H7 (cell line): ENCODE results near the genes ADPRS, TRAPPC3, GRIK3, SNIP1 and CDCA8.

GRCh38 chr1:35925379-35926181 is 5.3 kb upstream of the AGO3 start:
- RAMPAGE, long total RNA = no peak

DNA sequence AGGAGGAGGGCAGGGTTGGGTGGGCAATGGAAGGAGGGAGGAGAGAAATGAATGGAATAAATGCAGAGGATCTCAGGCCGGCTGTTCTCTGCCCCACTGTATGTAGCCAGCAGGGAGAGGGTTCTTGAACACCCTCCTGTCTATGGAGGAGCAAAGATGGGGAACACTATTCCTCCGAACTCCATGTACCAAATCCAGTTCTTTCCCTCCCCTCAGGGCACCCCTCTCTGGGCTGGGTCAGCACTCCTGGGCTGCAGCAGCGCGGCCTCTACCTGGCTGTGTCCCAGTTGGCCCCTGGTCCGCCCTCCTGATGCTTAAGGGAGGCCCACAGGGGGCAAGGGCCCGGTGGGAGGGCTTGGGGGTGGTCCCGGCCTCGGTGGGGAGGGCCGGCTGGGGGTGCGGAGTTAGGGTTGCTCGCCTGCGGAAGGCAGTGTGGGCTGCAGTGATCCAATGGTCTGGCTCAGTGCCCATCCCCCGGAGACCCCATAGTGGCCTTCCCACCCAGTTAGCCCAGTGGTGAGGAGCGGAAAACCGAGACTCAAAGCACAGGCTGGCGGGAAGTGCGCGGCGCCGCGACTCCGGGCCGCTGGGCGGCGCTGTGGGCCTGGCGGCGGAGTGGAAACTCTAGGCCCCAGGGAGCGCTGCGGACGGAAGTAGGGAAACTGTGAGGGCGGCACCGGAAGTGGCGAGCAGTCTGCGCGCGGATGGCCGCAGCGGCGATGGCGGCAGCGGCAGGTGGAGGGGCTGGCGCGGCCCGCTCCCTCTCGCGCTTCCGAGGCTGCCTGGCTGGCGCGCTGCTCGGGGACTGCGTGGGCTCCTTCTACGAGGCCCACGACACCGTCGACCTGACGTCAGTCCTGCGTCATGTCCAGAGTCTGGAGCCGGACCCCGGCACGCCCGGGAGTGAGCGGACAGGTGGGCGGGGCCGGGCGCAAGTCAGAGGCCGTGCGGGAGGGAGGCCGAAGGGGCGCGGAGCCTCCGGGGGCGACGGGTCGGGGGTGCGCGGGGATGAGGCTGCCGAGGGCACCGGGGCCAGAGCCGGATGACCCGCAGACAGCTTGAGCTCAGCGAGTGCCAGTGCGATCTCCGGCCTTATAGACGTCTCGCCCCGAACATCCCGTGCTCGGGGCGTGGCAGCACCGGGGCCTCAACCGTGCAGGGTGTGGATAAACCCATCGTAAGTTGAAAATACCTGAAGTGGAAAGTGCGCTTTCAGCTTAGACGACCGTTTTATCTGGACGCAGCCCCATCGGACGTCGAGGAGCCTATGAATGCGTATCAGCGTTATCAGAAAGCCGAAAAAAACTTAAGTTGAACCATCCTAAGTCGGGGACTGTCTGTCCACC is at the start of gene ADPRS:
Gene ADPRS, plus strand, starts transcription at position 692 of the 1,346 bp plus-strand sequence.
- RAMPAGE, long total RNA = no peak

- RAMPAGE, long total RNA = no peak
These were observed 9.9 kb downstream of the COL8A2 start for GRCh38 chr1:36115027-36115694.

- RAMPAGE, long total RNA = start-site peak on the minus strand at chr1:36149396-36149476, 157 reads
These were observed at the start of gene TRAPPC3 for GRCh38 chr1:36148834-36149964. TRAPPC3 (minus strand) TSS chr1:36149486.

- RAMPAGE, long total RNA = no peak
These were observed 883 bp upstream of the TRAPPC3 start for GRCh38 chr1:36150110-36150627.

DNA sequence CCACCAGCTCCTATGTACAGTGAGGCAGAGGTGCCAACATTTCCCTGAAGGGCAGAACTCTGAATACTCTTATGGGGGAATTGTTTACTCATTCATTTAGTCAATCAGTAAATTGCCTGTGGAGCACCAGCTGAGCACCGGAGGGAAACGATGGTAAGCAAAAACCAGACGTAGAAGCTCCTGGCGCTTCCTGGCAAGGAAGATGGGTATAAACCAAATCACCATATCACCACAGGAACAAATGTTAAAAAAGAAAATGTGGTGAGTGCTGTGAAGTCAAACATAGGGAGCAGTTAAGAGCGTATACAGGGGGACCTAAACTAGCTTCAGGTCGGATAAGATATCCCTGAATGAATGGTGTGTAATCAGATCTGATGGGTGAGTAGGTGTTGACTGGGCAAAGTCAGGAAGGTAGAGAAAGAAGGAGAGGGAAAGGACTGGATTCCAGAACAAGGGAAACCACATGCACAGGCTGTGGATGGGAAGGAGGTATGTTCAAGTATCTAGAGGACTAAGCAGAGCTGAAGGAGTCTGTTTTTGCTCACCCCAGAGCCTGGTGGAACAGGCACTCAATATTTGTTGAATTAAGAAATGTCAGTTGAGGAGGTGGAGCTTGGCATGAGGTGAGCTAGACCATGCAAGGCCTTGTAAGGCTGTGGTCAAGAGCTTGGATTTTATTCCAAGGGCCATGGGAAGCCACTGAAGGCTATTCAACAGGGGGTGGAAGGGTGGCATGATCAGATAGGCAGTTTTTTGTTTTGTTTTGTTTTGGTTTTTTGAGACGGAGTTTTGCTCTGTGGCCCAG is 27.3 kb downstream of the MAP7D1 start:
- RAMPAGE, long total RNA = no peak

DNA sequence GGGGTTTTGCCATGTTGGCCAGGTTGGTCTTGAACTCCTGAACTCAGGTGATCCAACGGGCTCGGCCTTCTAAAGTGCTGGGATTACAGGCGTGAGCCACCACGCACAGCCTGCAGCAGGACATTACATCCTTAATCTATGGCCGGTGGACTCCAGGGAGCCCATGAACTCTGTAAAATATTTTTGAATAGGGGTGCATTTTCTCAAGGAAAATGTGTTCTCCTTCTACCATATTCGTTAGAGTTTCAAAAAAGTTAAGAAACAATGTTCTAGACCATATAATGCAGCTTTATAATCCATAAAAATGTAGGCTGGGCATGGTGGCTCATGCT is 4.3 kb downstream of the THRAP3 start:
- RAMPAGE, long total RNA = no peak

- RAMPAGE, long total RNA = no peak
These were observed 33.0 kb downstream of the THRAP3 start for GRCh38 chr1:36257076-36257903.

- RAMPAGE, long total RNA = no peak
These were observed 2.2 kb upstream of the SH3D21 start for GRCh38 chr1:36303528-36304831.

GRCh38 chr1:37033949-37035124 is at the start of gene GRIK3:
GRIK3 (minus strand) TSS chr1:37034515.
- RAMPAGE, long total RNA = no peak

- RAMPAGE, long total RNA = no peak
These were observed 95.0 kb upstream of the GRIK3 start for GRCh38 chr1:37129360-37129716.

- RAMPAGE, long total RNA = no peak
These were observed 4.8 kb downstream of the ZC3H12A start for GRCh38 chr1:37479253-37479557.

GRCh38 chr1:37479913-37480352 is 5.6 kb downstream of the ZC3H12A start:
- RAMPAGE, long total RNA = no peak

DNA sequence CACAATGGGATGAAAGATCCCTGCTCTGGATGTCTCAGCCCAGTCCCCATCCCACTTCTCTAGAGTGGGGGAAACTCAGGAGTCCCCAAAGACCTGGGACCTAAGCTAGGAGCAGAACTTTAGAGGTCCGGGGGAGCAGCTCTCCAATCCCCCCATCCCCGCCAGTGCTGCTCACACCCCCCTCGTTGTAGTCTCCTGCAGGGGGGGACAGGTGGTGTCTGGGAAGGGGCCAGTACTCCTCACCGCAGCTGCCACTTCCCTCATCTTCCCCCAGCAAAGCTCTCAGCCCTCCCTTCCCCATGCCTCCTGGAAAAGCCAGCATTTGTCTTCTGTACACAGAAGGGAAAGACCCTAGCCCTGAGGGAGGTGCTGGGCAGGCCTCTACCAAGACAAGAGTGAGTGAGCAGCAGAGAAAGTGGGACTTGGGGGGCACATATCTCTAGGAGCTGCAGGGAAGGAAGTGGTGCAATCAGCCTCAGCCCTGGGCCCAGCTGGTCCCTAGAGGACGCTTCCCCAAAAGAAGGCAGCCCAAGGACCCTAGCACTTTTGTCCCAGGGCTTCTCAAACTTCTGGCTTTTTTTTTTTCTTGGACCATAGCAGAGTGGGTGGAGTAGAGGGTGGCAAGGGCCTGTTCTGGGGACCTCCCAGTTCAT is 12.3 kb downstream of the ZC3H12A start:
- RAMPAGE, long total RNA = no peak

GRCh38 chr1:37553777-37554602 is at the start of gene SNIP1:
SNIP1 (minus strand) TSS chr1:37554293.
- RAMPAGE, long total RNA = start-site peak on the minus strand at chr1:37554253-37554296, 44 reads

DNA sequence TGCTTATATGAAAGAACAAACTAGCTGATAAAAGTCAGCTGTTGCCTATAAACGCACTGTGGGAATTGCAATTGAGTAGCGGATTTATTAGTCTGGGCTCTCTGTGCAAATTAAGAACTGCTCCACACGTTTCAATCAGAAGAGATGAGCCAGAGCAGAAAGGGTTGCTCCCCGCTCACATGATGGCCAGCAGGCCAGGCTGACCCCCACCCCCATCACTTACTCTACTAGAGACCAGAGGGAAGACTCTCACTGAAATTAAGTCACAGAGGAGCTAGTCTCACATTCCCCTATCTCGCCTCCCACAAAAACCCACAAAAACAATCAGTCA is 13.6 kb downstream of the C1orf109 start:
- RAMPAGE, long total RNA = no peak

GRCh38 chr1:37692064-37693389 is at the start of gene CDCA8:
CDCA8 (plus strand) TSS chr1:37692516.
- RAMPAGE, long total RNA = start-site peak on the minus strand at chr1:37692195-37692252, 12 reads; start-site peak on the plus strand at chr1:37692480-37692560, 998 reads

DNA sequence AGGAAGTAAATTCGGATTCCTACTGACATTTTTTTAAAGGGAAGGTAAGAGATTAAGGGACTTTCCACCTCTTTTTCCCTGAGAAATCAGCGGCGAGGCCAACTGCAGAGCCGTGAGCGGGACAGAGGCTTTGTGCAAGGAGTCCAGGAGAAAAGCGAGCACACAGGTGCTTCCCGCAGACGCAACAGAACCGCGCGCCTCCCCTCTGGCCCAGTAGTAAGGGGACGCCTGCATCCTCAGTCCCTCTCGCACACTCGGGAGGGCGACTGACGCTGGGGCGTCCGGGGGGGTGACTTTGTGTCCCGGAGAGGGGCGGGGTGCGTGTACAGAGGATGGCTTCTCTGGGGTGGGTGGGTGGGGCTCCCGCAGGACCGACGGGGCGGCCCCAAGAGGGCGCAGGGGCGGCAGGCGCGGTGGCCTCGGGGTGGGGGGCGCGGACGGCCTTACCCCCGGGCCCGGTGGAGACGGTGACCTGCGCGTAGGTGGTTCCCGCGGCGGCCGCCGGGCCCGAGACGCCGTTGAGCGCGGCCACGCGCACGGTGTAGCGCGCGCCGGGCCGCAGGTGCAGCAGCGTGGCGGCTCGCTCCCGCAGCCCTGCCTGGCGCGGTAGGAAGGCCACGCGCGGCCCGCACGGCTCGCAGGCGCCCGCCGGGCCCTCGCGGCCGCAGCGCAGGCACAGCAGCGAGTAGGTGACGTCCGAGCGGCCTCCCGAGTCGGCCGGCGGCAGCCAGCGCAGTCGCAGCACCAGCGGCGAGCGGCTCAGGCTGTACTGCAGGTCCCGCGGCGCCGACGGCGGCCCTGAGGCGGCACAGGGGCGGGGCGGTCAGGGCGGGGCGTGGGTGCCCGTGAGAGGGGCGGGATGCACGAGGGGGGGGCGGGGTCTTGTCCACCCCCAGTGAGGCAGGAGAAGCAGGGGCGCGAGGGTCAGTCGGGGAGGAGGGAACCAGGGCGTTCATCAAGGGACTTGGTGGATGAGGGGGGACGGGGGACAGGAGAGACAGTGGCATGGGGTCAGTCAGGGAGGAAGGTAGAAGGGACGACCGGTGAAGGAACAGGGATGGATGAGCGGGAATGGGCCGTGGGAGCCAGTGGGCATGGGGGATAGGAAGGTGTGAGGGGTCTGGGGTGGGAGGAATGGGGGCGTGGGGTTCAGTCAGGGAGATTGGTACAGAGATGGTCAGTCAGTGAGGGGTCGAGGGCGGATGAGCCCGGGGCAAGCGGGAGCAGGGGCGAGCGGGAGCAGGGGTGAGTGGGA is 12.1 kb downstream of the EPHA10 start:
- RAMPAGE, long total RNA = no peak

GRCh38 chr1:37908185-37908938 is 38.5 kb downstream of the INPP5B start:
- RAMPAGE, long total RNA = no peak

- RAMPAGE, long total RNA = no peak
These were observed 27.9 kb downstream of the INPP5B start for GRCh38 chr1:37918961-37919441.